Aortic smooth muscle cell (primary cell): Measurements from ENCODE around the gene R3HDML.

DNA sequence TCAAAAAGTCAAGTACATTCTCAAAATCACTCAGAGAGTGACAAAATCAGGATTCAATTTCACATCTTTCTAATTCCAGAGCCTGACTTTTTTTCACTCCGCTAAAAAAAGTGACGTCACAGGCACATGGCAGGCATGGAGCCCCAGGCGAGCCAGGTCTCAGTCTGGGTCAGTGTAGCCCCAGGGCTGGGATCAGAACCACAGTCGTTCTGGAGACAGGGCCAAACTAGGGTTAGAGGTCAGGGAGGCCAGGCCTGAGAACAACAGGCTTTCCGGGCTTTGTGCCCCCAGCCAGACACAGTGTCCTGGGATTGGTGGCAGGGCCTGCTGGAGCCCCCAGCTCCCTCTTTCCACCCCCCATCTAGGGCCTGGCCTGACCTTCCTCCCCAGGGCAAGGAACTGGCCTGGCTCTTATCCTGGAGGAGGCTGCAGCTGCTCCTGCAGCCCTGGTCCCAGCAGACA is 26.2 kb upstream of the EMILIN3 start:
- RRBS: no CpG with 5 or more reads among the region's 5 CpGs

DNA sequence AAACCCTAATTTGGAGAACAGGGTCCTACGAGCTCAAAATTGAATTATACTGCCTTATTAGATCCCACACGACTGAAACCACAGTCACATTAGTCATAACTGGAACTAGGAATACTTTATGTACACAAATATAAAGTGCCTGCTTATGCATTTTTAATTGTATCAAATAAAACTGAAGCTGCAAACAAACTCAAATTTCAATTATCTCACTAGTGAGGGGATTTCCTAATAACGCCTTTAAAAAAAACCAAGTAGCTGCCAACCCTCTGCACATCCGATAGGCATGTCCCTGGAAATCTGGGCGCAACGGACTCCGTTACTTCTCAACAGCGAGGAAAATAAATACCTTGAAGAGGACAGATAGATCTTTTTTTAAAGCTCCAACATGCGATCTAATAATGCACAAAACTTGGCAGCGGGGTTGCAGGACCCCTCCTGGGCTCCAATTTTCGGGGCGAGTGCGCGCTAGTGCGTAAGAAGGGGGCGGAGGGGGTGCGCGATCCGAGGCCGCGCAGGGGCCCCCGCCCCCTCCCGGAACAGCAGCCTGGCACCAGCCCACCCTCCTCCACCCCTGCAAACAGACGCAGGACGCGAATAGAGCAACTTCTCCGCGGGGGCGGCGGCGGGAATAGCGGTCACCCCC is 799 bp downstream of the CHD6 start:
- RRBS: no CpG with 5 or more reads among the region's 32 CpGs

- RRBS: no CpG with 5 or more reads among the region's 4 CpGs
Observed at GRCh38 chr20:41688164-41688725, 70.1 kb upstream of the CHD6 start.

DNA sequence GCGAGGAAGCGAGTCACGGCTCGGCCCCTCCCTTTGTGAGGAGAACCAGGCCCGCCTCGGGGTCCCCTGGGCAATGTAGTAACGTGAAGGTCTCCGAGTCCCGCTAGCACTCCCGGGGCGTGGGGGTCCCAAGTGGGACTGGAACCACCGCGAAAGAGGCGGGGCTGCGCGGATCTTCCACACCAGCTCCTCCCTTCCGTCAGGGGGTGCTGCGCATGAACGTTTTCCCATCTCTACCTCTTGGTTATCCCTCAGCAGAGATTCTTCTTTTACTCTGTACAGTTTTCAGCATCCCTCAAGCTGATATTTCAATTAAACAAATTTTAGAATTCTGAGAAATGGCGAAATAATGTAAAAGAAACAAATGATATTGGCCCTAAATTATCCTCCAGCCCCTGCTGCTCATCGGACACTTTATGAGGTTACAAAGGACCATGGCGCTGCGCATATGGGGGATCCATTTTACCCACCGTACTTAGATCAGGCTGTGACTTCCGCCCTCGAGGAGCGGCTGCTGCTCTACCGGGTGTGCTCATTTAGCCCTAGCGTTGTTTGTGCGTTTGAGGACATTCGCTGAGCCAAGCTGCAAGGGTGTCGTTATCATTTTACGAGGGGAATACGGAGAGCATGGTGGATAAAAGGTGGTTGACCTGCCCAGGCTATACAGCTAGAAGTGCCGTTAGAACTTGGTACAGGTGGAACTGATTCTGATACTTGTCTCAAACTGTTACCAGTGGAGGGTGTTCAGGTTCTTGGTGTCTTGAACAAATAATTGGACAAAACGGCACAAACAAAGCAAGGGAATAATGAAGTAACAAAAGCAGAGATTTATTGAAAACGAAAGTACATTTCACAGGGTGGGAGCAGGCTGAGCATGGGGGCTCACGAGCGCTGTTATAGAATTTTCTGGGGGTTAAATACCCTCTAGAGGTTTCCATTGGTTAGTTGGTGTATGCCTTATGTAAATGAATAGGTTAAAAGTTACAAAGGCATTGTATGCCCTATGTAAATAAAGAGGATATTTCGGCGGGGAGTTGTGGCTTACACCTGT is 75.2 kb upstream of the CHD6 start:
- RRBS: no CpG with 5 or more reads among the region's 41 CpGs

GRCh38 chr20:41696371-41697083 is 78.3 kb upstream of the CHD6 start:
- RRBS: no CpG with 5 or more reads among the region's 4 CpGs

DNA sequence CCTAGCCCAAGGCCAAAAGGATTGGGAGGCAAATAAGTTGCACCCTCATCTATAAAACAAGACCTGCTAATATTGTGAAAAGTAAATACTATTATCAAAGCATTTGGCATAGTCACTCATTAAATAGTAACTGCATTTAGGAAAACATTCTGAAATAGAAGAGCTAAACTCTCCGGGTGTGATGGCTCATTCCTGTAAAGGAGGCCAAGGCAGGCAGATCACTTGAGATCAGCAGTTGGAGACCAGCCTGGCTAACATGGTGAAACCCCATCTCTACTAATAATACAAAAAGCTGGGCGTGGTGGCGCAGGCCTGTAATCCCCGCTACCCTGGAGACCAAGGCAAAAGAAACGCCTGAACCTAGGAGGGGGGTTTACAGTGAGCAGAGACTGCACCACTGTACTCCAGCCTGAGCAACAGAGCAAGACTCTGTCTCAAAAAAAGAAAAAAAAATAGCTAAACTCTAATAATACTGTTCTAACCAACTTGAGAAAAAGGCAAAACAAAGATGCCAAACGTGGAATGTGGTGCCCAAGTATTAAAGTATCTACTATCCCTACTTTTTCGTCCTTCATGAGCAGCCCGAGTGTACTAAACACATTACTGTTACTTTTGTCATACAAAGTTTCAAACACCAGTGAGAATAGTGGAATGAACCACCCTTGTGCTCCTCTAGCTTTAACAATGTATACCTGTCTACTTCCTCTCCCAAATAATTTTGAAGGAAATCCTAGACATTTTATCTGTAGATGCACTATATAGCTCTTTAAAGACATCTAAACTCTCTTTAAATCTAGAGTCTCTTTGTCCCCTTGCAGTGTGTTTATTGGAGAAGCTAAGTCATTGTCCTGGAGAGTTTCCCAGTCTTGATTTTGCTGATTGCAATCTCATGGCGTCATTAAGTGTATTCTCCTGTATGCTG is 8.5 kb downstream of the SRSF6 start:
- RRBS: no CpG with 5 or more reads among the region's 9 CpGs

GRCh38 chr20:43508574-43509275 is 1.2 kb downstream of the L3MBTL1 start:
- RRBS: no CpG with 5 or more reads among the region's 13 CpGs

DNA sequence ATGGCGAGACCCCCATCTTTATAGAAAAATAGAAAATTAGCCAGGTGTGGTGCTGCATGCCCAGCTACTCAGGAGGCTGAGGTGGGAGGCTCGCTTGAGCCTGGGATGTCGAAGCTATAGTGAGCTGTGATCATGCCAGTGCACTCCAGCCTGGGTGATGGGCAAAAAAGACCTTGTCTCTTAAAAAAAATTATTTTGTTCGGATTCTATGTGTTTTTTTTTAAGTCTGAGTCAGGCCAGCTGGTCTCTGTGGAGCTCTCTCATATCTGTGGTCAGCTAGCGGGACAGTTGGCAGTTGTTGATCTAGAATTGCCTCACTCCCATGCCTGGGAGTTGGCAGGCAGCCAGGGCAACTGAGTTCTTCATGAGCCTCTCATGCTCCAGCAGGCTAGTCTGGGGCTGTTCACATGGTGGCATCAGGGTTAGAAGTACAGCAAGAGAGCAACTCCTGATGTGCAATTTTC is 6.9 kb upstream of the IFT52 start:
- RRBS: no CpG with 5 or more reads among the region's 5 CpGs

DNA sequence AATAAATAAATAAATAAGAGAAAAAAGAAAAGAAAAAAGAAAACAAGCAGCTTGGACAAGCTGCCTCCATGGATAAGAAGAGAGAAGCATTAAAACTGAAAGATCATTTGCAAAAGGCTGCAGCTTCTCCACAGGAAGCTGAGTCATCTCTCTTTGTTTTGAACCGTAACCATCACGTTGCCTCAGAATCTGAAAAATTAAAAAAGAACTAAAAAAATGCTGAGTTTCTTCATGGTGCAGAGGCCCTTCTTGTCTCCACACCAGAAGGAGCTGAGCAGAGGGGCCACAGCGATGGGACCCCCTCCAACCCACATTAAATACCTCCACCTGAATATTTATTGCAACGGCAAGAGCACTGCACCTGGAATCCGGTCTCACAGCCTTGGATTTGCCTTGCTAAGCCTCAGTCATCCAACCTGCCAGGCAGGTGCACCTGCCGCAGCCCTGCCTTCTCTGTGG is 28.1 kb downstream of the TOX2 start:
- RRBS: no CpG with 5 or more reads among the region's 6 CpGs

- RRBS: no CpG with 5 or more reads among the region's 4 CpGs
Observed at GRCh38 chr20:44001537-44001888, 86.9 kb downstream of the TOX2 start.

DNA sequence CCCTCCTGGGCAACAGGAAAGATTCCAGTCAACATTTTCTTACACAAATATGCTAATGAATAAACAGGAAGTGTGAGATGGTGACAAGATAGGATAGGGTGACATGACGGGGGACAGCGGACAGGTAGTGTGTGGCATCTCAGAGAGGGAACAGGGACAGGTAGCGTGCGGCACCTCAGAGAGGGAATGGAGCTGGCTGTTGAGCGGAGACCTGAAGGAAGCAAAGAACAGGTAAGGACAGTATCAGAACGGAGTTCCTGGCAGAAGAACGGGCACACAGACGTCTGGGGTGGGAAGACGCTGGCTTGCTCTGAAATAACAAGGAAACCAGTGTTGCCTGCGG is 111.8 kb downstream of the JPH2 start:
- RRBS: no CpG with 5 or more reads among the region's 10 CpGs

DNA sequence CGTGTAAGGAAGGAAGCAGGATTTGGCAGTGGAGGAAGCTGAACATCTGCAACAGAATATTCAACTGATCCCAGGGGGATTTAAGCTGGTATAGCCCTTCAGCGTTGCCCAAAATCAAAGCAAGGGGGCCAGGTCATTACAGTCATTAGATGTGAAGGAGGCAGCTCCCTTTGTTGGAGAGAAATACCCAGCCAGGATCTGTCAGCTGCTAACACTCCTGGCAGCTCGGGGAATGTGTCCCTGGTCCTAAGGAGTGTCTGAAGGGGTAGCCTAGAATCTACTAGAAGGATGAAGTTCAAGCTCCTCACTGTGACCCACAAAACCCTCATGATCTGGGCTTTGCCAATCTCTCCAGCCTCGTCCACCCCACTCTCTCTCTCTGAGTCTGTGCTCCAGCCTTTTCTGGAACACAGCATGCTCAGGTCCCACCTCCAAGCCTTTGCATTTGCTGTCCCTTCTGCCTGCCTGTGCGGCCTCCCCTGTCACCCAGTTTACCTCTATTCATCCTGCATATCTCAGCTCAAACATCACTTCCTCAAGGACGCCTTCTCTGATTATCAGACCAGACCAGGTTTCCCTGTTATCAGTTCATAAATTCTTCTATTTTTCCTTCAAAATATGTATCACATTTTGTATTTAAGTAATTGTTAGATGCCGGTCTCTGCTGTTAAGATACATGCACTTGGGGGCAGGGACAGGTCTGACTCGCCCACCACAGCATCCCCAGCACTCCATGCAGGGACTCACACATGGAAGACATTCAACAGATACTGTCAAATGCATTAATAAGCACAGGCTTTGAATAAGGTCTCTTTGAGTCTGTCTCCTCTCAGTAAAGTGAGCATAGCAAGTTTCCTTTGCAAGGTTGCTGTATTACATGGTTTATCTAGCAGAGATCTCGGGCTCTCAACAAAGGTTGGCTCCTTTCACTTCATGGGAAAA is 15.5 kb downstream of the JPH2 start:
- RRBS: no CpG with 5 or more reads among the region's 9 CpGs

- RRBS: no CpG with 5 or more reads among the region's 4 CpGs
Observed at GRCh38 chr20:44218327-44218773, 7.8 kb upstream of the OSER1 start.

DNA sequence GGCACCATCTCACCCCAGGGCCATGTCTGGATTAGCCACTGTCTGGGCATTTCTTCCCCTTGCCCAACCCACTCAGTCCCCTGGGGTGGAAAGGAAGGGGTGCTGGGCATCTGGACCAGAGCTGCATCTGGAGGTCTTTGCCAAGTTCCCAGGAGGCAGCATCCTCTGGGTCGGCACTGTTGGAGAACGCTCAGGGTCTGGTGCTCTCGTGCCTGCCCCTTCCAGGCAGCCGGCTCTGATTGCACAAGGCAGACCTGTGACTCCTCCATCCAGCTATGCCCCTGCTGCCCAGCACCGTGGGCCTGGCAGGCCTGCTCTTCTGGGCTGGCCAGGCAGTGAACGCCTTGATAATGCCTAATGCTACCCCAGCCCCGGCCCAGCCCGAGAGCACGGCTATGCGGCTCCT is at the start of gene R3HDML:
TSS of gene R3HDML (plus strand) at position 161 of the 406 bp plus-strand sequence.
- RRBS: 68% methylated on average over 4 of the region's 10 CpGs

GRCh38 chr20:44351655-44352651 is 3.5 kb upstream of the HNF4A start:
- RRBS: no CpG with 5 or more reads among the region's 12 CpGs

- RRBS: no CpG with 5 or more reads among the region's 27 CpGs
Observed at GRCh38 chr20:44433403-44434612, 41.9 kb upstream of the TTPAL start.

DNA sequence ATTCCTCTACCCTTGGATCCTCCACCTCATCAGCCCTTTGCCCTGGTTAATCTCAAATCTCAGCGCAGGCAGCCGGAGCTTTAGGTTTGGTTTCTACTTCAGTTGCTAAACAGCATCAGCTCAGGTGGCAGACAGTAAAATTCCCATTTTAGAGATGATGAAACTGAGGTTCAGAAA is 41.2 kb upstream of the TTPAL start:
- RRBS: no CpG with 5 or more reads among the region's 2 CpGs

DNA sequence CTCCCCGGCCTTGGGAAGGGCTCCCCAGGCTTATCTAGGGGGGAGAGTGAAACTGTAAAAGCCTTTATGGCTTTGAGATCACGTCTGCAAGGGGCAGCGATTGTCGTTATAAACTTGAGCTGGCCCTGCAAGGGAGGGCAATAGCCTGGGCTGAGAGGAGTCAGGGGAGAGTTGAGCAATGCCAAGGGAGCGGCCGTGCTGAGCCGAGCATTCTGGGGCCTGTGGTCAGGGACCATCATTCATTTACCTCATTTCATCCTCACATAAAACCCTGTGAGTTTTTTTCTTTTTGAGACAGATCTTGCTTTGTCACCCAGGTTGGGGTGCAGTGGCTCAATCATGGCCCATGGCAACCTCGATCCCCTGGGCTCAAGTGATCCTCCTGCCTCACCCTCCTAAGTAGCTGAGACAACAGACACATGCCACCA is 32.9 kb upstream of the TTPAL start:
- RRBS: no CpG with 5 or more reads among the region's 8 CpGs

- RRBS: no CpG with 5 or more reads among the region's 7 CpGs
Observed at GRCh38 chr20:44460792-44461572, 14.7 kb upstream of the TTPAL start.

- RRBS: no CpG with 5 or more reads among the region's 9 CpGs
Observed at GRCh38 chr20:44501090-44501665, 20.7 kb downstream of the SERINC3 start.